Left lobe of liver (tissue), 1 donor: ENCODE measurements around a stretch of chr1.

DNA sequence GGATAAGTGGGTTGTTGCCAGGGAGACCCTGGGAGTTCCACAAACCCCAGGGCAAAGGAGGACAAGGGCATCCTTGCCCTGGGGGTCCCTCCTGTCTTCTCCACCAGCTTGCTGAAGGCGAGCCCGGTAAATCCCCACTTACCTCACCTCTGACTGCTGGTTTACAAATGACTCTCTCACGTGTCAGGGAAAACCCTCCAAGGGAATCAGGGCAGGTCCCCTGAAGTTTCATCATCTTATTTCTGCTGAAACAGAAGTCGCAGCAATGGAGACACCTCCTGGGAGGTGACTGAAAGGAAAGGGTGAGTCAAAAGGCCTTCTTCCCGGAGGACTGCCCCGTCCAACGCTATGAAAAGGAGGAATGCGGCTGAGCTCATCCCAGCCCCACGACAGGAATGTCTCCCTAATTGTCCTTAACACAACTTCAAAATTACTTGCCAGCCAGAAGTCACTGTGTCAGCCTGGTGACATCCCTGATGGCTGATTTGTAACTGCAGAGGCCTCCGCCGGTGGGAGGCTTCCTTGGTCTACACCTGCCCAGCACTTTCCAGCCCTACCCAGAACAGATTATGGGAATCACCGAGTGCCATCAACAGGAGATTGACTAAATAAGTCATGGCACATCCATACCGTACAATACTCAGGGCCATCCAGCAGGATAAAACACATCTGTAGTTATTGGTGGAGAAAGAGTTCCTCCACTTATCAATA is 9.3 kb upstream of the IFFO2 start:
- PRO-cap = no peak

DNA sequence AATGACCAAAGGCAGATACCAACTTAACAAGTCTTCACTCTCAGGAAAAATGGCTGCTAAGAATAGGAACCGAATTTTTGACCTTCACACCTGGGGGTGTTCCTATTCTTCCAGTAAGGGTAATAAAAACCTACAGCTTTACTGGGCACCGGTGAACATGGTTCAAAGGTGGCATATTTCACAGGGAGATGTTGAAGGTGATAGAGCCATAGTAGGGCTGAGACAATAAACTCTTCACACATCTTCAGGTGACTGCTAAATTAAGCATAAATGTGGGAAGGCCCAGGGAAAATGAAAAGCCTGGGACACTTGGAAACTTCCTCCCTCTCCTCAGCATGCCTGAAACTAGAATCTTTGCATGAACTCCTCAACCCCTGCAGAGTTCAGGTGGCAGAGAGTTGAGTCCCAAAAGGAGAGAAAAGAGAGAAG is 65.4 kb upstream of the IFFO2 start:
- PRO-cap = no peak

DNA sequence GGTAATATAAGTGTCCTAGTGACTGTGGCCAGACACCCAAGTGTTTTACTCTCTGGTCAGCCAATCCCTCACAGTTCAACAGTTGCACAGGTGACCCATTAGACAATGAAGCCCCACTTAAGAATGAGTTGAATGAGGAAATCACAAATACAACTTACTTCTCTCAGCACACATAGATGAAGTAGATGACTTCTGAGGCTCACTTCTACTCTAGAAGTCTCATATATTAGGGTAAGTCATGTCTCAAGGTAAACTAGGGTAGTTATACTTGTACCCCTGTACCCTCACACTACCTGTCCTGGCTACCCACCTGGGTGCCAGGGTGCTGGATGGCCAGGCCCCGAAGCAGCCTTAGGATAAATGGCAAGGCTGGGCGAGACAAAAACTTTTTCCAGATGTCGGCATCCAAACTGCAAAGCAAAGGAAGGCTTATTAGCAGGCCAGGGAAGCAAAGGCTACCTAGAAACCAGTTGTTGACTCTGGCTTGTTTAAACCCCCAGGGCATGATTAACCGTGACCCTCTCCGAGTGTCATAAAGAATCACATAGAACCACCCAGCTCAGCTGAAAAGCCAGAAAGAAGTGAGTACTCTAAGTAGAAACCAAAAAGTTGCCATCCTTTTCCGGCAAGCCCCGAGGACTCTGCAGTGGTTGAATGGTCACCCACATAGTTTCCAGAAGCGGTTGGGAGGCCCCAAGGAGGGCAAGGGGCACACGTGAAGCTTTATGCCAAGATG is 117.4 kb downstream of the UBR4 start:
- PRO-cap = no peak

- PRO-cap = no peak
Observed at GRCh38 chr1:19097113-19097504, 113.0 kb downstream of the UBR4 start.

DNA sequence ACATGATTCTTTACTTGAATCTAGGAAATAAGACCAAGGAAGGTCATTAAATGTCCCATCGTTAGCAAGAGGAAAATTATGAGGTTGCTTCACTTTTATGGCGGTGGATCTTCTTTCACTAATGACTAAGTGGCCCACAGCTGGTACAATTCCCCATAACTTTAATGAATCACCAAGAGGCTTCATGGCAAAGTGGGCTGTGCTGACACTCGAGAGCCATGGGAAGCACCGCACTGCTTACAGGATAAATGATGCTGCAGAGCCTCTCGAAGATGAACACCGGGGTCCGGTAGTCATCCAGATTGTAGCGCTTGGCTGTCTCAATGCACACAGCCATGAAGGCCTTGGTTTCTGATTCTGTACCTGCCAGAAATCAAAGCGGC is 108.8 kb downstream of the UBR4 start:
- PRO-cap = no peak

DNA sequence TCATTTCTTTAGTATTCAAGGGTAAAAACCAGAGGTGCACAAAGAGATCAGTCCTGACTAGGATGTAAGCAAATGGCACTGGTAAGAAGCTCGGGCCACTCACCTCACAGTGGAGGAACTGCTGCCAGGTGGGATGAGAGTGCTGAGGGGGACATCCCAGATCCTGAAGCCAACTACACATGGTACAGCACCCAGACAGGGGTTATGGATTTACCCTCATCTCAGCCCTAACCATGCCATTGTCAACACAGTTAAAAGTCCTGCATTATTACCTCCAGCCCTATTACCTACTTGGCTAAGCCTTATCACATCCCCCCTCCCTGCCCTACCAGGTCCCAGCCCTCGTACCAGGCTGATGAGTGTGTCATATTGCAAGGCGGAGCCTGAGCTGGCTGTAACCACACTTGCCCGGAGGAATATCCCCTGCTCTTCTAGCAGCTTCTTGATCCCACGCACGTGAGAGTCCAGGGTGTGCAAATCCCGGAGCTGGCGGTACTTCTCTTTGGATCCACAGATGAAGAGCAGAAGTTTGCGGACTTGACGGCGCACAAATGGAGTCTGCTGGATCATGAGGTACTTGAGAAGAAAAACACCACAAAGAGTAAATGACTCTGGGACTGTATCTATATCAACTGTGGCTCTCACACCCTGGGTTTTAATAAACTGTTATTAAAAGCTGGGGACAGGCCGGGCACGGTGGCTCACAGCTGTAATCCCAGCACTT is 87.4 kb downstream of the UBR4 start:
- PRO-cap = no peak

- PRO-cap = no peak
Observed at GRCh38 chr1:19159595-19160396, 50.3 kb downstream of the UBR4 start.

DNA sequence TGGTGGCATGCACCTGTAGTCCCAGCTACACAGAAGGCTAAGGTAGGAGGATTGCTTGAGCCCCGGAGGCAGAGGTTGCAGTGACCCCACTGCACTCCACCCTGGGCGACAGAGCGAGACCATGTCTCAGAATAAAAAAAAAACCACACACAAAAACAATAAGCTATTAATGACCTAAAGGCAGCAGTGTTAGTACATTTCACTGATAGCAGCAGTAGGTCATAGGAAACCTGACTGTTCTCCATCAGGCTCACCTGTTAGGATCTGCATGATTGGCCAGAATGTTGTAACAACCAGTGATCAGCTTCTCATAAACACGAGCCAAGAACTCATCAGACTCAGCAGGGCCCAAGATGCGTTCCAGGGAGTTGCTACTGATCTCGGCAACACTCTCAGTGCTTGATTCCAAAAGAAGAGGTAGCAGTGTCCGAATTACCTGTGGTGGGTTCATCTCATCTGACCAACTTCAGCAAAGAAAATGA is 43.3 kb downstream of the UBR4 start:
- PRO-cap = no peak

DNA sequence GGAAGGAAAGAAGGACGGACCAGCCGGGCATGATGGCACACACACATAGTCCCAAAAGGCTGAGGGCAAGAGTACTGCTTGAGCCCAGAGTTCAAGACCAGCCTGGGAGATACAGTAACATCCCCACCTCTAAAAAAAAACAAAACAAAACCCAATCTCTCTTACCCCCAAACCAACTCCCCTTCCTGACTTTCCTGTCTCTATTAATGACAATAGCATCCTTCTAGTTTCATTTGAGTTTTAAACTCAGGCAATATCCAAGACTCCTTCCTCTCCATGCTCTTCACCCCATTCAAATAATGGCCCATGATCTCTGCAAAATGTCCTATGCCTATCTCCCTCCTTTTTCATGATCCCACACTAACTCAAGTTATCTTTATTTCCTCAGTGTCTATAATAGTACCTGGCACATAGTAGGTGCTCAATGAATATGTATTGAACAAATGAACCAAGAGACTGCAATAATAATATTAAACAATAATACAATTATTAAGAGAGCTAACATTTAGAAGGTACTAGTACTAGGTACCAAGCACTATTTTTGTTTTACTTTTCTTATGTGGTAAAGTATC is 28.7 kb downstream of the UBR4 start:
- PRO-cap = no peak

- PRO-cap = no peak
Observed at GRCh38 chr1:19183657-19184389, 26.2 kb downstream of the UBR4 start.

DNA sequence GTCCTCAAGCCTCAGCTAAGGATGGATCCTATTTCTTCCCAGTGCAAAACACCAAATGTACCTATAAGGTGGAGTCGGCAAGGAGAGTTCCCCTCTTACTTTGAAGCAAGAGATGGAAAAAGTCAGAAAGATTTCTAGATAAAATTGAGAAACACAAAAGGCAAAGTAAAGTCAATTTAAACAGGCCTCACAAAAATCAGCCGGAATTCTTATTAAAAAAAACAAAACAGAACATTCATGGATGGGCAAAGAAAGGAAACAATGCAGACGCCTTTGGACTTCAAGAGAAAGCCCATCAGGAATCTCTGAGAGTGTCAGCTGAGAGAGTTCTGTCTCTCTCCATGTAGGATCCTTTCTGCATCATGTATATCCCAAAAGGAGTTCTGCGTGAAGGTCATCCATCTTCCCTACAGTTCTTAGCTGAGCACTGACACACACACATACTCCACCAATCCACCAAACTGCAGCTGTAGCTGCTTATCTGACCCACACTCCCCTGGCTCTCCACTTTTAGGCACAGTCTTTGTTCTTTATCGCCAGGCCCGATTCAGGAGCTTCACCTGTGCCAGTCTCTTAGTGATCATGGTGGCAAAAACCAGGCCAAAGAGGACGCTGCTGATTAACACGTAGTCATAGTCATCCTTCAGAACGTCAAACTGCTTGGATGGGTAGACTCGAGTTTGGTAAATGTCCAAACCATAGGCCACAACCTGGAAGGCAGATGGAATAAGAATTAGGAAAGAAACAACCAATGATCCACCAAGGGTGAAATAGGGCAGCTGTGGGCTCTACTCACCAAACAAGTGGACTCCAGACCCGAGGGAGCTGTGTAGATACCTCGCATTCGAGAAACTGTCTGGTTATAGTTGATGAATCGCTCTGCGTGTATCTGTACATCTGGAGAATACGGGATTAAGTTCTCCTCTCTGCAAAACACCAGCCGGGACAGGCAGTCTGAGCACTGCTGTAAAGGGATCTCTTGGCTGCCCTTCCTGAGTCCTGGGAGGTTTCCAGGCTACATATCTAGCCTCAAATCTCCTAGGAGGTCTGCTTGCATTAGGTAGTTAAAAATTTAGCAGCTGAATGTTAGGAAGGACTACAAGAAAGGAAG is 9.1 kb upstream of the UBR4 start:
- PRO-cap = no peak

DNA sequence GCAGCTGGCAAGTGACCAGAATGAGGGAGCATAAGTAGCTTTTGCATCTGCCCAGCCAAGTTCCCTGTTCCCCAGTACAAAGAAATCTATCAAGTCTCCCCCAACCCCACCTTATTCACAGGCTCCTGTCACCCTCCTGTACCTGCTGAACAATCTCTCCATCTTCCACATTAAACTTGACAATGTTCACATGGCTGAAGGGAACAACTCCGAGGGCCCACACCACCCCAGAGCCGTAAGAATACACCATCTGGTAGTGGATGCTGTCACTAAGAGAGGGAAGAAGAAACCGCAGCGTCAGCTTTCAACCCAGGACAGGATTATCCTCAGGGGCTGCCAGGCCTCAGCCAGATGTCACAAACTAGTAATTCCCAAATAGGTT is 10.5 kb downstream of the EMC1 start:
- PRO-cap = no peak

DNA sequence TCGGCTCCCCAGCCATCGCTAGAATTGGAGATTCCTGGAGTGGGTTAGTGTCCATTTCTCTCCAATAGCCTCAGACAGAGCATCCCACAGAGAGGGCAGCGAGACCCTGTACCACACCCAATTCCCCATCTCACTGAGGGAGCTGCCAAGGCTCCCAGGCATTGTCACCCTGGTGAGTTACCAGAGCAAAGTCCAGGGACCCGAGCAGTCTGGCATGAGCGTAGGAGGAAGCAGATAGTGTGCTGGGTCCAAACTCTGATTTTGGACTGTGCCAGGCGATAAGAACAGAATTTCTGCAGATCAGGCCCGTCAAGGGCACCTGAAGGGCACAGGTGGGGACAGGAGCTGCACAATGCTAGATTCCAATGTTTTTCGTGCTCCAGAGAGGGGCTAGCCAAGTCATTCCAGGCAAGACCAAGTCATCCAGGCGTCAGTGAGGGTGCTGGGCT is 15.4 kb downstream of the AKR7A3 start:
- PRO-cap = bidirectional peak, plus-strand start at position 207 of the sequence, minus-strand start at position 135 of the sequence

GRCh38 chr1:19285473-19285738 is 3.2 kb downstream of the AKR7A3 start:
- PRO-cap = no peak

GRCh38 chr1:19351583-19352260 is 39.6 kb downstream of the SLC66A1 start:
- PRO-cap = no peak

DNA sequence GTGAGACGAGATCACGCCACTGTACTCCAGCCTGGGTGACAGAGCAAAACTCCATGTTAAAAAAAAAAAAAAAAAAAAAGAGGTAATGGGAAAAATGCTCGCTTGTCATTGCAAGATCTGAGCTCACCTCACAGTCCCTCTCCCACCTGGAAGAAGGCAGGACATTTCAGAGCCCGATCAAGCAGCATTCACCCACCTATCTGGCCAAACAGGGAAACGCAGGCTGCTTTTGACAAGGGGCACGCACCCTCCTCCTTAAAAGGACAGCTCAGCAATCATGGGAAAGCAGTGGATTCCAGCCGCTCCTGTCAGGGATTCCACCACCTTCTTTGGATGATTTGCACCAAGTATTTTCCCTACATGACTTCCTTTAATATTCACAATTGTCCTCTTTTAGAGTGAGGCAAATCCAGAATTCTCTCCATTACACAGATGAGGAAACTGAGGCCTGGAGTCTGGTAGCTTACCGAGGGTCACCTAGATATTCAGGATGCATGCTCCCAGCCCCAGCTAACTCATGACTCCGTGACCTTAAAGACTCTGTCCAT is 80.8 kb downstream of the CAPZB start:
- PRO-cap = no peak

DNA sequence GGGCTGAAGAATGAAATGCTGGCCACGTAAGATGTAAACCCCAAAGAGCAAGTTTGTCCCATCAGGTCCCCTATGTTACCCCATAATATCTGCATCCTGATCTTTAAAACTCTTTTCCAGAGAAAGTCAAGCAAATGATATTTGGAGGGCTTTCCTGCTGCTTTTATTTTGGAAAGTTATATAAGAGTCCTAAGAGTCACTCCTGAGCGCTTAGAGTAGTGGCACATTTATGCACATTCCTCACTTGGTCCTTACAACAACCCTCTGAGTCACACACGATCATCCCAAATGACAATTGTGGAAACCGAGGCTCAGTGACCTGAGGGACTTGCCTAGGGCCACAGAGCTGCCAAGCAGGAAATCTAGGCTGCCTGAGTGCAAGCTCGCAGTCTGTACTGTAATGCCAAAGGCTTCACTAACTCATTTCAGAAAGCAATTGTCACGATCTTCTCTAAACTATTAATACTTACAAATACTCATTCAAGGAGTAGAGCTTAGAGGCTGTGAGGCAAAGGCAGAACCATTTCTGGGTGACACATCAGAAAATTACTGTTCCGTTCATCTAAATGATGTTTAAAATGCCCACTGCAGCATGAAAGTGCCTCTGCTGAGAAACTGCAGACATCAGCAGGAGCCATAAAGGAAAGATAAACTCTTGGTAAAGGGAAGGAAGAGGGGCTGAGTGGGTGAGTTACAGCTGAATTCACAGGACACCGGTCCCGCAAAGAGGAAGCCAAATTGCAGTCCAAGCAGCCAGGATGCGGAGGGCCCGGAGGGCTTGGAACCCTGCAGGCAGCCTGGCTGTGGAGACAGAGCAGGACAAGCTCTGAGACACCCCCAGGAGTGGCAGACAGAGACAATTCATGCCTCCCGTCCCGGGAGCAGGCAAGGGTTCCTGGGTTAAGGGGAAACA is 30.8 kb downstream of the CAPZB start:
- PRO-cap = no peak

DNA sequence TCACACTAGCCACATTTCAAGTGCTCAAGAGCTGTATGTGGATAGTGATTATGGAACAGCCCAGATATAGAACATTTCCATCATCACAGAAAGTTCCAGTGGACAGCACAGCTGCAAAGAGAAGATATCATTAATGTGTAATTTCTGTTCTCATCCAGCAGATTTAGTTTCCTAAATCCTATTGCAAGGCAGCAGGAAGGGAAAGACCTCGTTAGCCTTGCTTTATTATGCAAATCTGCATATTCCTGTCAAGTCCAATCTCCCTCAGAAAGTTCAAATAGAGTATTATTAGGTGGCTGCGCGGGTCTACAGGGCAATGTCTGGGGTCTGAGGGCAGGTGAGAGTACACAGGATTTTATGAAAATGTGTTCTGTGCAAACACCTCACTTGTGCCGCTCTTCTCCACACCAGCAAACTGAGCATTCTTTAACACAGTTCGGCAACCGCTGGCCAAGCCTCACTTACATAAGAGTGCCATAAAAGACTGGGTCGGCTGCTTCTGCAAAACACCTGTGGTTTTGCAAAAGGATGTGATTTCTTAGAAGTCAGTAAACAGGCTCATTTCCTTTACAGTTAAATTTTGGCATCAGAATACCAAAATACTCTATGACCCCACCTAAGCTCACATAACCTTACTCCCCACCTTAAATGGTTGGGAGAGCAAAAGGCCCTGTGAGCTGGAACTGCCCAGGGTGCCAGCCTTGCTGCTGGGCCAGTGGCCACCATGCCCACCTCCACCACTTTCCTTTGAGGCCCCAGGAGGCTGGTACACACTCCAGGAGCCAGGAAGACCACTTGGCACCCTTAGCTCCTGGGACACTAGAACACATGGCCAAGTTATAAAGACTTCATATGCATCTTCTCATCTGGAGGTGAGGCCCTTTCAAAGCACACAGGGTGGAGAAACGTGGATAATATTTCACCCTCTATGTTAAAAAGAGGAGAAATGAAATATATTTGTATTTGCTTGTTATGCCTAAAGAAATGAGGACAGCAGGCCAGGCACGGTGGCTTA is 22.1 kb downstream of the CAPZB start:
- PRO-cap = unidirectional peak, minus-strand start at position 417 of the sequence

GRCh38 chr1:19564387-19564756 is 32.4 kb upstream of the MICOS10 start:
- PRO-cap = no peak

GRCh38 chr1:19656581-19657422 is 7.9 kb upstream of the HTR6 start:
- PRO-cap = no peak